Heart (tissue), 3 donors: ENCODE data around the gene BEND7.

GRCh38 chr10:12418913-12419869 is 69.8 kb downstream of the CAMK1D start:
- RAMPAGE, long total RNA, 2 experiments, result no peak in any of the 2 experiments

GRCh38 chr10:12433048-12433382 is 83.7 kb downstream of the CAMK1D start:
- RAMPAGE, long total RNA, 2 experiments, result no peak in any of the 2 experiments

- RAMPAGE, long total RNA, 2 experiments, result no peak in any of the 2 experiments
Measured at GRCh38 chr10:12448632-12449443, 99.5 kb downstream of the CAMK1D start.

- RAMPAGE, long total RNA, 2 experiments, result no peak in any of the 2 experiments
Measured at GRCh38 chr10:12471080-12471688, 121.8 kb downstream of the CAMK1D start.

DNA sequence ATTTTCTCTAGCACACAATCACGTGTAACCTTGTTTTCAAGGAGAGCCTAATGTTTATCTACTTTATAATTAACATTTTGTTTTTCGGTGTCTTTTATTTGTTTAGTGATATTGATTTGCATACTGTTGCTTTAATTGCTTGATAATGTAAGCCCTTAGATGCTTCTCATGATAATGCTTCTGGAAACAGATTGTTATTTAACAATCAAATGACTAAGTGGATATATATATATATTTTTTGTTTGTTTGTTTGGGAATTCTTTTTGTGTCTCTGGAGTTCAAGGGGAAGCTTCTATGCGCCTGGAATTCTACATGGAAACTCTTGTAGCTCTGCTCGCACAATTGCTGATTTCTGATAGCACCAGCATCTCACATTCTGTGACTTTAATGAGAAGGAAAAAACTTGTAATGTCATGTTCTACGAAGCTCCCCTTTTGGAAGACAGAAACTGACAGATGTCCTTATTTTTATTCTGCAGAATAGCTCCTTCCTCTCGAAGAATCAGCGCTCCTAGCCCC is 290.3 kb downstream of the CAMK1D start:
- RAMPAGE, long total RNA, 2 experiments, result no peak in any of the 2 experiments

DNA sequence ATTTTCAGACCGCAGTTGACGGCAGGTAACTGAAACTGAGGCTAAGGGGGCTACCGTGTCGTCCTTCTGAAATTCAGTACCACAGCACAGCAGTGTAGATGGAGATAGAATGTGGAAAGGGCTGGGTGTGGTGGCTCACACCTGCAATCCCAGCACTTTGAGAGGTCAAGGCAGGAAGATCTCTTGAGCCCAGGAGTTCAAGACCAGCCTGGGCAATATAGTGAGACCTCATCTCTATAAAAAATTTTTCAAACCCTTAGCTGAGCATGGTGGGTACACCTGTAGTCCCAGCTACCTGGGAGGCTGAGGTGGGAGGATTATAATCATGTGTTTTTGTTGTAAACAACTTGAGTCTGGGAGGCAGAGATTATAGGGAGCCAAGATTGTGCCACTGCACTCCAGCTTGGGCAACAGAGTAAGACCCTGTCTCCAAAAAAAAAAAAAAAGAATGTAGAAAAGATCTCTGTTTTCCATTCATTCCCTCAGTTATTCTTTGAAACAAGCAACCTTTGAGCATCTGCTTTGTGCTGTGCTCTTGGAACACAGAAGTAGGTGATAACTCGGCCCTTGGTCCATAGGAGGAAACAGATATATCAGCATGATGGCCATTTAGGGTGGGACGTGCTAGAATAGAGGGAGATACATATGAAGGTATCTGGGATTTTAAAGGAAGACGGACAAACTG is 295.1 kb downstream of the CCDC3 start:
- RAMPAGE, long total RNA, 2 experiments, result no peak in any of the 2 experiments

GRCh38 chr10:12769519-12770153 is 231.9 kb downstream of the CCDC3 start:
- RAMPAGE, long total RNA, 2 experiments, result no peak in any of the 2 experiments

DNA sequence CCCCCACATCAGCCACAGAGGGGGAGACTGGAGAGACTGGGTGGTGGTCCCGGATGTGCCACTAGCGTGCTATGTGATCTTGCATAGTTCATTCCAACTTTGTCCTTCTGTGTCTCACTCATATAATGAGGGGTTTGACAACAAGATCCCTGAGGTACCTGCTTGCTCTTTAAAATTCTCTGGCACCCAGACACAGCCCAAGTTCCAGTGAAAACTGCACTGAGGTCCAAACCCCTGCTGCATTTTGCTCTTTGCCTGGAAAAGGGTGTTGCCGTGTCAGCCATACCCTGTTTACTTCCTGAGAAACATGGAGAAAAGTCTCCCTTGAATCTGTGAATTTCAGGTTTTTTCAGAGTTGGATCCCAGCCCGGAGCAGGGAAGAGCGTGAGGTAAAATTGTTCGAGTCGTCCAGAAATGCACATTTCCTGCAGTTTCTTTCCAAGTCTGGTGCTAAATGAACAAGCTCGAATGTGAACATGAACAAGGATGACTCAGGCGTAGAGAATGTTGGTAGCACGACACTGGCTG is 156.5 kb downstream of the CCDC3 start:
- RAMPAGE, long total RNA, 2 experiments, result no peak in any of the 2 experiments

DNA sequence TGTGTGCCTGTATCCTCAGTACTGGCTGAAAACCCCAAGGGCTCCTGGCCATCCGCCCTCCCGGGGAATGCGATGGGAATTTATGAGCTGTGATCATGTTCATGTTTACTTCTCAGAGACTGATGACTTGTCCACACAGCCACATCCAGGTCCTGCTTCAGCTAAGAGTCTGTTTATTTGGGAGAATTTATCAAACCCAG is 91.7 kb downstream of the CCDC3 start:
- RAMPAGE, long total RNA, 2 experiments, result no peak in any of the 2 experiments

DNA sequence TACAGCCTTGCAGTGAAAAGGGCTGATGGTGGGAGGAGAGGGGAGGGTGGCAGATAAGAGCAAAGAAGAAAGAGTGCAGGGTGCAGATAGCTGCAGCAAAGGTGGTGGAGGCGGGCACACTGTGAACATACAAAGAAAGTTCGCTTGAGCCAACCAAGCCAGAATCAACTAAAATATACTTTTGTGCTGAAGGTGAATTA is 8.1 kb upstream of the OPTN start:
- RAMPAGE, long total RNA, 2 experiments, result no peak in any of the 2 experiments

DNA sequence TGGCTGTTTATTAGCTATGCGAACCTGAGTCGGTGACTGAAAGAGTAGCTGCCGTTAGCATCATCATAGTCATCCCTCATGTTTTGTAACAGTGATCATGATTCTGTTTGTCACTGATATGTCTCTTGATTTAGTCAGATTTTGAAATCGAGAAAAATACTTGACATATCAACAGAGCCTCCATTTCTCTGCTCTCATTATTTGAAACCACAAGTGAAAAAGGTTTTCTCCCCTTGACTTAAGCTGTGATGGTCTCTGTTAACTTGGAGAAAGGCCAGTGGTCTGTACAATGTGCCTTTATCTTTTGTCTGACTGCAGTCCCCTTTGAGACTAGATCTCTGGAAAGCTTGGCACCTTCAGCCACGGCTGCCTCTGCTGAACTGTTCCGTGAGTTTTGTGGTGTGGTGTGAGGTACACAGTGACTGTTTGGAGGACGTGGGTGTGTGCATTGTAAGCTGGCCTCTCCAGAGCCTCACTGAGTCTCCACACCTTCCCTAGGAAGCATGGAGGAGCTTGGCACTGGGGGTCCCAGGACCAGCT is 18.3 kb downstream of the OPTN start:
- RAMPAGE, long total RNA, 2 experiments, result no peak in any of the 2 experiments

DNA sequence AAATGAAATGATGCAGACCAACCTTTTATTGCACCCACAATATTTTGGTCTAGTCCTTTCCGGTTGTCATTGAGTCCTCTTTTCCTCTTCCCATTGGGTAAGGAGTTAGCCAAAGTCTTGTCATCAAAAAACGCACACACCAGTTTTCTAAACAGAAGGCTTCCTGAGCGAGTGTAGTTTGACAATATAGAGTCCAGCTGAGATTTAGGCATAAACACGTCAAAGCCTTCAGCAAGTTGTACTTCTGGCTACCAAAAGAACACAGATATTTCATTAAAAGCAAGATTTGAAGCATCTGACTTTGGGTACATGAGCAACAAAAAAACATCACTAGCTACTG is 48.0 kb downstream of the BEND7 start:
- RAMPAGE, long total RNA, 2 experiments, result no peak in any of the 2 experiments

- RAMPAGE, long total RNA, 2 experiments, result no peak in any of the 2 experiments
Measured at GRCh38 chr10:13528391-13529430, at the start of gene BEND7. Gene BEND7, minus strand, starts transcription at chr10:13529014.

DNA sequence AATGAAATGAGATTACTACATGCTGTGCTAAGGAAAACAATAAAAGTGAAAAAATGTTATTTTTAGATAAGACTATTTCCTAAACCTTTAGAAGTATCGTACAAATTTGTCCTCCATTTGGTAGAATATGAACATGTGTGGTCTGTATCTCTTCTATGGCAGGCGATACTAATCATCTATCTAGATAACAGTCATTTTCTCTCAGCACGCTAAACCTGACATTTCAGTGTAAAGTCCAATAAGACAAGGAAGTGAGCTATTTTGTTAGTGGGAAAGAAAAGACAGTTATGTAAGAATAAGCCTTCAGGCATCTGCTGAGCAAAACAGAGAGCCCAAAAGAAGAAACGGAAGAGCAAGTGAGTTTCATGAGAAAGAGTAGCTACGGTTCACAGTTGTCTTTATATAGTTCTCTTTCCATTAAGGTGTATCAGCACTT is 170.6 kb downstream of the PRPF18 start:
- RAMPAGE, long total RNA, 2 experiments, result no peak in any of the 2 experiments

- RAMPAGE, long total RNA, 2 experiments, result no peak in any of the 2 experiments
Measured at GRCh38 chr10:13820921-13821423, 234.2 kb downstream of the PRPF18 start.

GRCh38 chr10:13853794-13854284 is 267.1 kb downstream of the PRPF18 start:
- RAMPAGE, long total RNA, 2 experiments, result no peak in any of the 2 experiments

GRCh38 chr10:13887634-13888120 is 300.9 kb downstream of the PRPF18 start:
- RAMPAGE, long total RNA, 2 experiments, result no peak in any of the 2 experiments

- RAMPAGE, long total RNA, 2 experiments, result no peak in any of the 2 experiments
Measured at GRCh38 chr10:14023661-14023943, 307.1 kb downstream of the FRMD4A start.

- RAMPAGE, long total RNA, 2 experiments, result no peak in any of the 2 experiments
Measured at GRCh38 chr10:14528168-14528916, 197.6 kb upstream of the FRMD4A start.

GRCh38 chr10:14533418-14533955 is 202.8 kb upstream of the FRMD4A start:
- RAMPAGE, long total RNA, 2 experiments, result no peak in any of the 2 experiments